CD14-positive monocyte (primary cell): ENCODE data around the genes SLC44A3 and PLPPR4.

DNA sequence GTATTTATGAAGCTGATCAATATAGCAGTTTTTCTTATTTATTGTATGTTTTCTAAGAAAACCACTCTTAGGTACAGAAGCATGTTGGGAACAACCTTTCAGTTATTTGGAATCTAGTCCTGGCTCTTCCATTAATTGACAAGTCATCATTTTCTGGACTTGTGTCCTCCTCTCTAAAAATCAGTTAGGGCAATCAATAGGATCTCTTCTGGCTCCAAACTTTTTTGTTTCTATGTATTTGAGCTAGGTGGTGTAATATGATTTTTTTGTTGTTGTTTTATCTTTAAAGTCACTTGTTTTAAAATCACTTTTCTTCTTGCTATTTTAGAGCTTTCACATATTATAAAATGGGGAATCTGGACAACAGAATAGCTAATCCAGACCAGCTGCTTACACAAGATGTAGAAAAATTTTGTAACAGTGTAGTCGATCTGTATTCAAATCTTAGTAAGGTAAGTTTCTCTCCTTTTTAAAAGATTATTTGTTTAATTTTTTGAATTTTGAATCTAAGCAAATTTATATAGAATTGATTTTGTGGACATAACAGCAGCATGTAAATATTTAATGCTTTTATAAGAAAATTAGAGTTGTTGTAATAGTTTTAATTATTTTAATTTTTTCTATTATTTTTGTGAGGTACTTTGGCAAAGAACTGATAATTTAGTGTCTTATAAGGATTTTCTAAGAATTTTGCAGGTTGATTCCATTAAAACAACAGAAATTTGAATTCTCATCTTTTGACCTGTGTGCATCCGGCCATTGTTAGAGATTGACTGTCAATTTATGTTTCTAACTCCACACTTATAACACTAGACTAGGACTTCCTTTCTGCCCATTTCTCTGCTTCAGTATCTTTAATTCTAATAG is 57.3 kb downstream of the ABCD3 start:
- CAGE, long polyA plus RNA: no peak

GRCh38 chr1:94499338-94499648 is 42.3 kb downstream of the F3 start:
- CAGE, long polyA plus RNA: no peak

GRCh38 chr1:94532158-94532644 is 9.4 kb downstream of the F3 start:
- CAGE, long polyA plus RNA: no peak

DNA sequence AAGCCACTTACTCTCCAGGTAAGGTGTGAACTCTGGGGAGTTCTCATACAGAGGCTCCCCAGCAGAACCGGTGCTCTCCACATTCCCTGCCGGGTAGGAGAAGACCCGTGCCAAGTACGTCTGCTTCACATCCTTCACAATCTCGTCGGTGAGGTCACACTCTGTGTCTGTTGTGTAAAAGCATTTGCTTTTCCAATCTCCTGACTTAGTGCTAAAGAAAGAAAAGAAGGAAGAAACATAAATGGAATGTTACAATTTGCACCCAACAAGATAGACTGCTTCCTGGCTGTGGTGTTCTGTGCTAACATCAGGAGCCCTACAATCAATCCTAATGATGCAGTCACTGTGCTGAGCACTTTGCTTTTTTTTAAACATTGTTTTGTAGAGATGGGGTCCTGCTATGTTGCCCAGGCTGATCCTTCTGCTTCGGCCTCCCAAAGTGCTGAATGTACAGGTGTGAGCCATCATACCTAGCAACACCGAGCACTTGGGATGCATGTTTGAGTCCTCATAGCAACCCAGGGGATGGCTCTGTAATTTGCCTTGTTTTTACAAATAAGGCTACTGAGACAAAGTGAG is 5.5 kb downstream of the F3 start:
- CAGE, long polyA plus RNA: no peak

DNA sequence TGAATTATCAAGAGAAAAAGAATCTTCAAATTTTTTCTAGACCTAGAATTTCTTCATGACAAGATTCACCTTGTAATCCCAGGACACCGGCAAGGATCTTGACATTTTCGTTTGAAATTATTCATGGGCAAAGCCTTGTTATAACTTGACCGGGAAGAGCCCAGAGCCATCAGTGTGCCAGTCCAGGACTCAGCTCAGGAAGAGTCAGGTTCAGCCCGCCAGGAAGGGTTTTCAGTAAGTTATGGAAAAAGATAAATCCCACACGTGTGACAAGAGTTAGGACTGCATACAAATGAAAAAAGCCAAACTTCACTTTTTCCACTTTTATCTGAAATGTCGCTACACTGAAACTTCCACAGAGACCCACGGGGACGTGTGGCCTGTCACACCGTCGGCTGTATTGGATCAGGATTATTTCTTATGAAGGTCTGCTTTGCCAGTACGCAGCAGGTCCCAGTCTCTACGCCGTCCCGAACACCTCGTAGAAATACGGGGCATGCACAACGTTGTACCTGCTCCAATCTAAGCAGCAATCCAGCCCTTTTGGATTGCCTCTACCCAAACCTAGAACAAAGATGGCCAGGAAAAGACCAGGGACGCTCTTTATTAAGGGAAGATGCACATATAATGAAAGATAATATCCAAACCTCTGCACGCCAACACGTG is 923 bp downstream of the F3 start:
- CAGE, long polyA plus RNA: no peak

DNA sequence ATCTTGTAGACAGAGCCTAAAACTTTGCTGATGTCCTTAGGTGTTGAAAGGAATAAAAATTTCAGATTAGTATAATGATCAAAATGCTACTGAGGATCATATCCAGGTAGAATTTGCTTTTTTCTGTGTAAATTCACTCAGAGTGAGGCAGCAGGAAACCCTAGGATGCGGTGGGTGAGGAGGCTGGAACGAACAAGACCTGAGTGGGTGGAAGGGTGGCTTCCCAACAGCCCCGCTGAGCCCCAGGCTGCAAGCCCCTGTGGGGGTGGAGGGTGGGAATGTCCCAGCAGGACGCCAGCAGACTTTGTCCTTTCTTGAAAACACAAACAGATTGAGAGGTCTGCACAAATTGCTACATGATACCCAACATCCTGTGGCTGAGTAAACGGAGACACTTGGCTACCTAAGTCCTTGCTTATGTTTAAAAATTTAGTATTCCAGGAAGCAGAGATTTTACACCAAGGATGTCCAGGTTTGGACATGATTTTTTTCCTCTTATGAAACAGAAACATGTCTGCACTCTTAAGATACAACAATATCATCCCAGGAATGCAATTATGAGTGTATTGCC is 11.7 kb upstream of the F3 start:
- CAGE, long polyA plus RNA: no peak

- CAGE, long polyA plus RNA: no peak
Measured at GRCh38 chr1:94654098-94654405, 112.5 kb upstream of the F3 start.

DNA sequence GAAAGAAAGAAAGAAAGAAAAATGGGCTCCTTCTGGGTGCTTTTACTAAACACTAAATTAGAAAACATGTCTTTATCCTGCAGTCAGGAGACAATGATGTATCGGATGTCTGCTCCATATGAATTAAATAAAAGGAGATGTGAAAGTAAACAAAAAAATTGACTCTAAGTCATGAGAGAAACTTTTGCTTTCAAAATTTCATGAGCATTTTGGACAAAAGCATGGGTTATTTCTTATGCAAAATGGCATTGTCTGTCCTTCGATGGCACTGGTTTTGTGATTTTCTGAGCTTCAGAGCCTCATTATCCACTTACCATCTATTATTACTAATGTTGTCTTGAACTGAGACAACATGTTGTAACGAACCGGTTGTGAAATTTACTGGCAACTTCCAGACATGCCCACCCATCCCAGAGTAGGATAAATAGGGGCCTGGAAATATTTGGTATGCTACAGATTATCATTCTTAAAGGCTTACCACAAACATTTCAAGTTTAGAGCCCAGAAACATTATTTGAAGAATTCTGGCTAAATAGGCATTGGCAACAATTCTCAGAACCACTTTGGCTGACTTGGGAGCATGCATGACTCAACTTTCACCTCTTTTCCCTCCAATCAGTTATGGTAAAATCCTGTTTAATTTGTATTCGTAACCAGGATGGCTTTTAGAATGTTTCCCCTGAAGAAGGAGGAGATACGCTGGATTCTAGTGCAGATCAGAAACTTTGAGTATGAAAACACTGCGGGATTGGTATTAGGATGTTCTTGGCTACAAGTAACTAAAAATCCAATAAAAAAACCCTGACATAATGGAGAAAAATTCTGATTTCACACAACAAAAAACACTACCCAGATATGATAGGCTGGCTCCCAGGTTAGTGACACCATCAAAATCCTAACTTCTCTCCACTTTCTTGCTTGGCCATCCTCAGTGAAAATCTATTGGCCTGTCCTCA is 130.1 kb upstream of the SLC44A3 start:
- CAGE, long polyA plus RNA: no peak

- CAGE, long polyA plus RNA: no peak
Measured at GRCh38 chr1:94713749-94714212, 106.4 kb upstream of the SLC44A3 start.

- CAGE, long polyA plus RNA: no peak
Measured at GRCh38 chr1:94819658-94820835, at the start of gene SLC44A3. SLC44A3 (plus strand) TSS chr1:94820357.

- CAGE, long polyA plus RNA: no peak
Measured at GRCh38 chr1:95023376-95023659, 49.4 kb downstream of the ALG14 start.

GRCh38 chr1:95084215-95085078 is 11.7 kb upstream of the ALG14 start:
- CAGE, long polyA plus RNA: no peak

DNA sequence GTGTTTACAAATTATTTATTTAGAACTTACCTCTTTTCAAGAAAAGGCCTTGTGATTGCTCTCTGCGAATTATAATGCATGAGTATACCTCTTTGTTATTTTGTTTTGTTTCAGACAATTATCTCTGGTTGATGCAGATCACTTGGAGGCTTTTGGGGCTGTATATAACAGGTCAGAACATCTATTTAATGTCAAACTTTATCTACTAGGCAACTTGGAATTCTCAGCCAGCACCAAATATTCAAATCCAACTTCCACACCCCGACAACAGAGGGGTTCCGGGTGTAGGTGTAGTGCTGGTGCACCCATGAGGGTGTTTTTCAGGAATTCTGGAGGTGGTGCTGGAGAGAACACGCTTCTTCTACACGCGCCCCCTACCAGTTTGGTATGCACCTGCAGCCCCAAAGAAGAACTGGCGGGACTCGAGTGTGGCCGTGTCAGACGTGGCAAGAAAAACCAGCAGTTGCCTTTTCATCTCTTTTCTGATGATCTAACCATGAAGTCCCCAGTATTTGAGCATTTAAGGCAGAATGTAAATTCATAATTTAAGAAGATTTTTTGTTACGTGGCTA is 575 bp upstream of the TLCD4 start:
- CAGE, long polyA plus RNA: no peak

GRCh38 chr1:95197776-95198518 is 36.1 kb upstream of the RWDD3 start:
- CAGE, long polyA plus RNA: no peak

DNA sequence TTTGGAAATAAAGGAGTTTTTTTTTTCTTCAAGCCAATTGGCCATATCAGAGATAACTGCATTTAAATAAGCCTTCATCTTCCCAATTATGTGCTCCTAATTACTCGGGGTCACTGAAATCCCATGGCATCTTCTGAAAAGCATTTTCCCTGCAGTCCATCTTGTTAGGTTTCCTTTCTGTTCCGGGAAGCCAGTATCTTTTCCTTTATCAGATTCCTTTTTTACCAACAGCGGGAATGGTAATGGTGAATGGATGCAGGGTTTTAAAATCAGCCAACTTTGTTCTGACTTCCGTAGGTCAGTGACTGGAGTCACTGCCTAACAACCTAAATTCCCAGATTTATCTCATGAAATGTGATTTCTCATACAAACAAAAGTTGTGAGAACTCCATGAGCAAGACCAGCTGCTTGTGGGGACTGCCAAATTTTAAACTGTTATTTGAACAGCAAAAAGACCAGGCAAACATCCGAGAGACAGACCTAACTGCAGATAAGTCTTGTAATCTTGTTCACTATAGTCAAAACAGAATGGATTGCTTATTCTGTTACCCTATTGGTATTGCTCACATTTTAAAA is 1.3 kb upstream of the RWDD3 start:
- CAGE, long polyA plus RNA: no peak

- CAGE, long polyA plus RNA: no peak
Measured at GRCh38 chr1:97286698-97287107, 565.1 kb downstream of the PTBP2 start.

DNA sequence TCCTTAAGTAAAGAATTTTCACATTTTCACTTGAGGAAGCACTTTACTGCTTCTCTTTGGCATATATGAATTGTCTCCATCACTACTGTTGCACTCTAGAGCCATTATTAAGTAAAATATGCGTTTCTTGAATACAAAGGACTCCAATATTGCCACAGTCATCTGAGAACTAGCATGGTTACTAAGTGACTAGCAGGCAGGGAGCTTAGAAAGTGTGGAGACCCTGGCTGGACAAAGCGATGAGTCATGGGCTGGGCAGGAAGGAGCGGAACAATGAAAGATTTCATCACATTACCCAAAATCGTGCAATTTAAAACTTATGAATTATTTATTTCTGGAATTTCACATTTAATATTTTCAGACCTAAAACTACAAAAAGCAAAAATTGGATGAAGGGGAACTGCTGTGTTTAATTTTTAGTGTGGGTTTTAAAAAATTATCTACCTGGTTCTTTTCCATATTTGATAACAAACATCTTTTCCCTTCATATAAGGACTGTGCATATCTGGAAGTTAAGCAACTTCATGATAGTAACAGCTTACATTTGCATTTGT is 13.9 kb downstream of the DPYD start:
- CAGE, long polyA plus RNA: no peak

- CAGE, long polyA plus RNA: no peak
Measured at GRCh38 chr1:98086578-98087151, 165.8 kb upstream of the DPYD start.

- CAGE, long polyA plus RNA: no peak
Measured at GRCh38 chr1:99180403-99180720, 83.9 kb upstream of the PLPPR4 start.

DNA sequence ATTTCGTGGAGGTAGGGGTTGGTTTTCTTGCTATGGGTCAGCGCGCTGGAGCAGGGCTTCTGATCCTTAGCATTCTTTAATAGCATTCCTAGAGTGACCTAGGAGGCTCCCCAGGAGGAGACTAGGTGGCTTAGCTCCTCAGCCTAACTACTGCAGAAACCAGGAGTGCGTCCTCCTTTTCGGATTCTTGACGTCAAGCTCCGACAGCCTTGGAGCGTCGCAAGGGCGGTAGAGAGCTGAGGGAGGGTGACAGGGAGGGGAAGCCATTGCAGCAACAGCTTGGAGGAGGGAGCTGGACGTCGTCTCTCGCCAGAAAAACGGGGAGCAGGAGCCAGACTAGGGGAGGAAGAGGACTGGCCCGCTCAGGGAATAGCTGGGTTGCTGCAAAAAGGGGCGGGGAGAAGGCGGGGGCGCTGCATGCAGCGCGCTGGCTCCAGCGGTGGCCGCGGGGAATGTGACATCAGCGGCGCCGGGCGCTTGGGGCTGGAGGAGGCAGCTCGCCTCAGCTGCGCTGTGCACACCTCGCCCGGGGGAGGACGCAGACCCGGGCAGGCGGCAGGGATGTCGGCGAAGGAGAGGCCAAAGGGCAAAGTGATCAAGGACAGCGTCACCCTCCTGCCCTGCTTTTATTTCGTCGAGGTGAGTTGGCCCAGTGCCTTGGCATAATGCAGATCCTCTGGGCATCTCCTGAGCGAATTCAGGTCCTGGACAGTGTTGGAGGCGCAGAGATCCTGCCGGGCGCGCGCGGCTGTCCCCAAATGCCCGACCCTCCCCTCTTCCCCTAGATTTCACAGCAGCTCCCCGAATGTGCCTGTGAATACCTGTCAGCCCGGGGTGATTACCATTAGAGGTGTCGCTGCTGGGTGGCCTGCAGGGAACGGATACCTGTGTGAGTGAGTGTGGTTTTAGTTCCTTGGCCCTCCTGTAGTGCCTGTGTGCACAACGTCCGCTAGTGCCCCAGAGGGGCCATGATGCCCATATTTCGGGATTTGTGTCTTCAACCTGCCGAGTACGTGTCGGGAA is at the start of gene PLPPR4:
Gene PLPPR4, plus strand, starts transcription at position 460 of the 1,023 bp plus-strand sequence.
- CAGE, long polyA plus RNA: no peak